H7 (cell line): Measurements from ENCODE around the genes PIERCE1 and LCN1.

GRCh38 chr9:135339943-135340300 is 139.7 kb upstream of the PPP1R26 start:
- RAMPAGE, long total RNA, result no peak

DNA sequence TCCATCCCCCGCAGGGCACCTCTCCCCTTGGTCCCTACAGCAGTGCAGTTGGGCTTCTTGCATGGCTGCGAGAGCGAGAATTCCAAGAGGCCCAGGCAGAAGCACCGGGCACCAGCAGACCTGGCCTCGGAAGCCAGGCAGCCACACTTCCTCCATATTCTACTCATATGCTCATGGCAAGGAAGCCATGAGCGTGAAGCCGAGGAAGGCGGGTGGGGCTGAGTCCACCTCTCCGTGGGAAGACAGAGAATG is 97.4 kb upstream of the PPP1R26 start:
- RAMPAGE, long total RNA, result no peak

DNA sequence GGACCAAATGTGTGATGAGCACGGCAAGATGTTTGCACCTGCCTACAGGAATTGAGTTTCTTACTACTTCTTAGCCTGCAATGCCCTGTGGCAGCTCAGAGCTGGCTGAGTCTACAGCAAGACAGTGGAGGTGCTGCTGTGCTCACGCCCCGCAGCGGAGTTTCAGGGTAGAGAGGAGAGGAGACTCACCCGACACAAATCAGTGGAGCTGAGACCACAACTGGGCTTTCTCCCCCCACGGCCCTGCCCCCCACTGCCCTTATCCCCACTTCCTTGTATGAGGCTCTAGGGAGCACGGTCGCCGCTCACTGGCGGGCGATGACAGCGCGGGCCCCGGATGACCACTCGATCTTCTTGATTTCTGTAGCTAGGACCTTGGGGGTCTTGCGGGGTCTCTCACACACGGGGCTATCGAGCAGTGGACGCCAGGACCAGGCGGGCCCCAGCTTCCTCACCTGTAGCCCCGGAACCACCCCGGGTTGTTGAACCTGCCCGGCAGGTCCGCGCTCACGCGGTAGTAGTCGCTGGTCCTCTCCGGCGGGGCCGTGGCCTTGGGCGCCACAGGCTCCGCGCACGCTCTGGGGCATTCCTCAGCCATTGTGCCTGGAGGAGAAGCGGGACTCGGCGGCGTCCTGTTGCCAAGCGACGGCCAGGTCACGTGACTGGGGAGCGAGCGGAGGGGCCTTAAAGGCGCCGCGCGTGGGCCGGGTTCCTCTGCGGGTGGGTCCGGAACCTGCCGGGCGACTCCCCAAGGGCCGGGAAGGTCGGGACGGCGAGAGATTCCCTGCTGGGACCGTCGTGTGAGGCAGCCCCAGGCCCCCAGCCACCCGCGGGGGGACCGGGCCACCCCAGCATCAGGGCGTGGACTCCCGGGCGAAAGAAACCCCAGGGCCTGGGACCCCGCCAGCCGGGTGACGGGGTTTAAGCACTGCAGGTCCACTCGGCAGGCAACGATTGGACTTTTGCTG is at the start of gene PIERCE1:
TSS of gene PIERCE1 (minus strand) at position 616 of the 968 bp plus-strand sequence.
- RAMPAGE, long total RNA, result start-site peak on the minus strand centred at position 616 of the sequence, 8 bp wide, 27 reads

- RAMPAGE, long total RNA, result no peak
Observed at GRCh38 chr9:135521233-135521554, at the start of gene LCN1. Gene LCN1 (plus strand): TSS chr9:135521440.

DNA sequence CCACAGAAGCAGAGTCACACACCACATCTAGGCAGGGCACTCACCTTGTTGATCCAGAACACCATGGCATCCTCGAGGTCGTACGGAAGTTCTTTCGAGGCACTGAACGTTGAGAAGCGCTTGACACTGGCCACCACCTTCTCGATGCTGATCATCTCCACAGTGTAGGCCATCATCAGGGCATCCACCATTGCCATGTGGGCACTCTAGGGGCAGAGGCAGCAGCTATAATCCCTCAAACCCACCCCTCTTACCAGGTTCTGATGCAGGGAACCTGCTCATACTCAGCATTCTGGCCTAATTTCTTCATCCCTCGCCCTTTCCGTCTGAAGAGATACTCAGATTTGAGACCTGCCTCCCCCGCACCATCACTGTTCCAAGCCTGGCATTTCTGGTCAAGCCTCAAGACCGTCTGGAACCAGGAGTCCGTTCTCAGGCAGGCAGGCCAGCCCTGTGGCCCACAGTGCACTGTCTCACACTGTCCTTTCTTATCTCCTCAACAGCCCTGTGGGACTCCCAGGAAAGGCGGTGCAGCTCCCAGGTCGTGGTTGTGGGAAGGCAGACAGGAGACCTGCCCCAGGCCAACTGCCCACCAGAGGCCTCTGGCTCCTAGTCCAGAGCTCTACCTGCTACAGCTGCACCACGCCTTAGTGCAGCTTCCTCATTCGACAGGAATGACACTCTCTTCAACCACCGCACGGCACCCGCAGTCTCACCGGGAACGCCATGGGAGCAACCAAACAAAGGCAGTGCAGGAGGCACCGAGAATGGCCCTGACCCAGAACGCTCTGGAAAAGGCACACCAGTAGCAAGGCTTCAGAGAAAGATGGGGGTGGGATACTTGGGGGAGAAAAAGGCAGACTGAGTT is 25.5 kb downstream of the CAMSAP1 start:
- RAMPAGE, long total RNA, result no peak

- RAMPAGE, long total RNA, result no peak
Observed at GRCh38 chr9:135905581-135906046, 1.7 kb downstream of the CAMSAP1 start.

GRCh38 chr9:135932540-135933396 is 25.4 kb upstream of the CAMSAP1 start:
- RAMPAGE, long total RNA, result no peak

DNA sequence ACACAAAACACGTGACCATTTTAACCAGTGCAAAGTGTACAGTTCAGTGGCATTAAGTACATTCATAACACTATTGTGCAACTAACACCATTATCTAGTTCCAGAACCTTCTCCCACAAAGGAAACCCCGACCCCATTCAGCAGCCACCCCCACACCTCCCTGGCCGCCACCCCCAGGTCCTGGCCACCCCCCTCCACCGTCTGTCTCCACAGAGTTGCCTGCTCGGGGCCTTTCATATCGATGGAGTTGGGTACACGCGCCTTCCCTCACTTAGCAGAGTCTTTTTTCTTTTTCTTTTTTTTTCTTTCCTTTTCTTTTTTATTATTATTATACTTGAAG is 33.7 kb upstream of the UBAC1 start:
- RAMPAGE, long total RNA, result no peak

DNA sequence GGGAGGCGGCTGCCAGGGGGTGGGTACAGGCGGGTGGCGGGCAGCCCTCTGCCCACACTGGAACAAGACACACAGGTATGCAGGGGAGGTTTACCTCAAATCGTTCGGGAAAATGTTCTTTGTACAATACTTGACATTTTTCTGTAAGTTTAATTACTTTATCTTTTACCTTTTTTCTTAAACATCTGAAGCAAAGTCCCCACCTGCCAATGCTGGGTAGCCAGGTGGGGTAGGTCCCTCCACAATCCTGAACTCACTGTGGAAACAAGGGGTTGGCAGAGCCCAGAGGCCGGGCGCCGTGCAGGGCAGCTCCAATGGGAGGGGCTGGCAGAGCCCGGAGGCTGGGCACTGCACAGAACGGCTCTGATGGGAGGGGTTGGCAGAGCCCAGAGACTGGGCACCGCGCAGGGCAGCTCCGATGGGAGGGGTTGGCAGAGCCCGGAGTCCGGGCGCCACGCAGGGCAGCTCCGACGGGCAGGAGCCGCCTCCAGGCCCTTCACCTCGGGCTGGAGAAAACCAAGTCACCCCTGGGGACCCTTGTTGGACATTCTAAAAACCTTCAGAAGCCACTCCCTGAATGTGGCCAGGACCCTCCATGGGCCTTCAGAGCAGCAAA is 9.4 kb downstream of the NACC2 start:
- RAMPAGE, long total RNA, result no peak

DNA sequence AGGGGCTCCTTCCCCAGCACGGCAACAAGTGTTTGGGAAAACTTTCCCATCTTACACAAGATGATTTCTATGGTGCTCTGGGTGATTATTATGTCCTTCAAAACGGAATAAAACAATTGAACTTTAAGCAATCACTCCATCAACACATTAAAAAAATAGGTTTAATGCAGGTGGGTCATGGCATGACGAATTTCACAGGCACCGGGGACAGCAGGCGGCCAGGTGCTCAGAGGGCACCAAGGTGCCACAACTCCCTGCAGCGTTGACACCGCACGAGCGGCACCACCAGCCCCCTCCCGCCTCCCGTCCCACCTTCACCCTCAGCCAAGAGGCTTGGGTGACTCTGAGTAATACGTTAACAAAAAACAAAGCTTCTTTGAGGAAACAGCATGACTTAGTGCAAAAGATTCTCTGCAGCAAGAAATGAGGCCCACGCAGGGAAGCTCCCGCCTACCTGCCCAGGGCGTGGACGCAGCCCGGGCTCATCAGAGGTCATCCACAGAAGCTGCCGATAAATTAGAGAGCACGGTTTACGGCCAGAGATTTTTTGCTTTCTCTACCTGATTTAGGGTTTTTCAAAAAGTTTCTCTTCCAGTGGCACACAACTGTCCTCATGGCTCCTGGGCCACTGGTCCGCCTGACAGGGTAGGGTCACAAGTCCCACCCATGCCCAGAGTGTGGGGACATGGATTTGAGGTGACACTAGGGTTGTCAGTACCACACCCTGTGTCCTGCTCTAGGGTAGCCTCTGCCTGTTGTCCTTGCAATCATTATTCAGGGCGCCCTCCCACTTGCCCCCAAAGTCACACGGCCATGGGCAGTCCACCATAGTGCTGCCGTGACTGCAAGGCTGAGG is 4.0 kb downstream of the TMEM250 start:
- RAMPAGE, long total RNA, result no peak

DNA sequence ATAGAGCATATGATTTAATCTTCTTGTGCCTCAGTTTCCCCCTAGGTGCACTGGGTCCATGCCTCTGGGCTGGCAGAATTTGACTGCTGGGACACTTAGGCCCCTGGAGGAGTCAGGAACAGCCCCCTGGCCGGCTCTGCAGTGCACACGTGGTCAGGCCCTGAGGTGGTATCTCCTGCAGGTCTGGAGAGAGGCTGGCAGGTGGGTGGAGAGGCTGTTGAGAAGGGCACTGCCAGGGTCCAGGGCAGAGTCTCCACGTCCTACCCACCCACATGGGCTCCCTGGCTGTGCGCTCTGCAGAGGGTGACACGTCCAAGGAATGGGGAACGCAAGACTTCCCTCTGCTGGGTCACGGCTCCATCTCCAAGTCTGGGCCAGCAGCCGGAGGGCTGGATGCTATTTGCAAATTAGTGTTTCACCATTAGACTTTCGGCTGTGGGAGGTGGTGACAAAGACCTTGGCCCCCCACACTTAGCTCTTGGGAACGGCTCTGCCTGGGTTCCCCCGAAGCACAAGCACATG is 25.5 kb upstream of the TMEM250 start:
- RAMPAGE, long total RNA, result no peak

- RAMPAGE, long total RNA, result no peak
Observed at GRCh38 chr9:136225110-136225766, 20.3 kb upstream of the LHX3 start.

- RAMPAGE, long total RNA, result no peak
Observed at GRCh38 chr9:136254303-136255110, 8.9 kb upstream of the QSOX2 start.

- RAMPAGE, long total RNA, result no peak
Observed at GRCh38 chr9:136325897-136326747, 1.2 kb upstream of the GPSM1 start.

- RAMPAGE, long total RNA, result no peak
Observed at GRCh38 chr9:136338511-136339221, 11.3 kb downstream of the GPSM1 start.

DNA sequence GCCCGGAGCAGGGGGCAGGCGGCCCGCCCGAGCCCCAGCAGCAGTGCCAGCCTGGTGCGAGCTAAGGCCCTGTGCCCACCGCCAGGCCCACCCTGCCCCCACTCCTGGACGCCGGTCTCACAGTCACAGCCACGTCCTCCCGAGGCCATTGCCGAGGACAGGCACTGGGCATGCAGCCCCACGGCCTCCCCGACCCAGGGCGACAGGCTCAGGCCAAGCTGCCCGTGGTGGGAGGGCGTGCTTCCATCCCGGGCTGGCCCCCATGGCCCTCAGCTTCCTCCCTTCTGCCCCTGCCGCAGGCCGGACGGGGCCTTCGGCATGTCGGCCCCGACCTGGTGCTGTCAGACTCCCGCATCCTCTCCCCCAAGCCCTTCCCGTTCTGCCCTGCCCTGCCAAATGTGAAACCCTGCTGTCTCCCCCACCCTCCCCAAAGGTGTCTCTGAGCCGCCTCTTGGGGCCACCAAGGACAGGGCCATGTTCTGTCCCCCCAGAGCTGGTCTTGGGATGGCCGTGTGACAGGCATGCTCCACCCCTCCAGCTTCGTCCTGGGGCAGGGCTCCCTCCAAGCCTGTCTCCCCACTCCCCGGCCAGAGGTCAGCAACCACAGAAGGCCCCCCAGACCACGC is 5.3 kb downstream of the DNLZ start:
- RAMPAGE, long total RNA, result no peak

GRCh38 chr9:136391909-136392405 is 8.0 kb downstream of the SNAPC4 start:
- RAMPAGE, long total RNA, result no peak

- RAMPAGE, long total RNA, result no peak
Observed at GRCh38 chr9:136422727-136423350, 12.4 kb downstream of the PMPCA start.

DNA sequence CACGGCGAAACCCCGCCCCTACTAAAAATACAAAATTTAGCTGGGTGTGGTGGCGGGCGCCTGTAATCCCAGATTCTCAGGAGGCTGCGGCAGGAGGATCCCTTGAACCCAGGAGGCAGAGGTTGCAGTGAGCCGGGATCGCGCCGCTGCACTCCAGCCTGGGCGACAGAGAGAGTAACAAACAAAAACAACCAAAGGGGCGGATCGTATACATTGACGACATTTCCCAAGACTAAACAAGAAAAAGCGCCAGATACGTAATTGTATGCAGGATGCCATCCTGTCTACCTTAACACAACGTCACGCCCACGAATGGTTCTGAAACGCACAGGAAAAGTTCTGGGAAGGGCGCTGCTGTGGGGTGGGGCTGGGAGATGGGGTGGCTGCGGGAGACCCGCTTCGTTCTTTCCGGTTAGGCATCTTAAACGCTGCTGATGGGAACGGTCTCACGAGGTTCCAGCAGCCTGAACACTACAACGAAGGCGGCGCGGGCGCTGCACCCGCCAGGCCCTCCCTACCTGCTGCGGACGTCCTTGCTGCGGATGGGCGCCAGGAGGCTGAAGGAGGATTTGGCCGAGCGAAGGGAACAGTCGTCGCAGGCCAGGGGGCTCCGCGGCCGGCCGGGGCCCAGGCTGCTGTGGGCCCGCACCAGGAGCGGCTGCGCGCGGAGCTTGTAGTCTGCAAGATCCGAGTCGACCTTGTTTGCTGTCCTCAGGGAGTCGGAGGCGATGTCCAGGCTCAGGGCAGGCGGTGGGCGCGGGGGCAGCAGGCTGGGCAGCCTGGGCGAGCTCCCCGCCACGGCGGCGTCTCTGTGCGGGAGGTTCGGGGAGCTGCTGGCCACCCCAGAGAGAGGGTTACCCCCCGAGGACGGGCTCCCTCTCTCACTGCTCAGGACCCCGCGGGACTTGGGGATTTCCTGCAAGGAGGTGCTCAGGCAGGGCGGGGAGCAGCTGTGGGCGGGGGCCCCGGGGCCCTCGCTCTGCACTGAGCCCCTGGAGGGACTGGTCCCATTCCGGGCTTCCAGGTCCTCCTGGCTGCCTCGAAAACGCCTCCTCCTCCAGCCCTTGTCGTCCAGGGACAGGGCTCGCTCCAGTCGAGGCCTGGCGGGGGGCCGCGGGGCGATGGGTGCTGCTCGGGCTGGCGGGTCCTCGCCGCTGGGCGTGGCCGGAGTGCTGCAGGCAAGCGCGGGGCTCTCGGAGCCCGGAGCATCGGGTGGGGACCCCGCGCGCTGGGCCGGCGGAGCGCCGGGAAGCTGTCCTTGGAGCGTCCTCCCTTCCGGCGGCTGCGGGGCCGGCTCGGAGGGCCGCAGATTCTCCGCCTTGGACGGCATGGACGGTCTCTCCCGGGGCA is 1.1 kb downstream of the INPP5E start:
- RAMPAGE, long total RNA, result no peak

DNA sequence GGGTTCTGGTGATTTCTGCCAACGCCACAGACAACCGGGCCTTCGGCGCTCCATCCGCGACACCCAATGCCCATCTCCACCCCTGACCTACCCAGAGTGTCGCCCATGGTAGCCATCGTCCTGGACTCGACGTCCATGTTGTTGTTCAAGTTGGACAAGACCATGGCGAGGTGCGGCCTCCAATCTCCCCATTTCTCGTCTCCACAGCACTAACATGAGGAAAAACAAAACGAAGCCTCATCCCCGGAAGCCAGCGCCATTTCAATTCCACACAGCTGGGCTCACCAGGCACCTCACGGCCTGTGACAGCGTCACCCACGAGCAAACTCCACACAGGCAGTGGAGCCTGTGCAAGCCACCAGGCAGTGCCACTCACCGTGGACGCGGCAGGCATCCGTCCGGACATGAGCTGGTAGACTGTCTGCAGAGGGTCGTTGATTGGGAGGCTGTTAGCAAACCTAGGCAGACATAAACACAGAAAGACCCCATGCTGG is 20.1 kb upstream of the INPP5E start:
- RAMPAGE, long total RNA, result no peak